ENCODE results near the gene SLC30A5.

- PRO-cap: no peak
Observed at GRCh38 chr5:67646562-67647128, 450.0 kb upstream of the CD180 start.

DNA sequence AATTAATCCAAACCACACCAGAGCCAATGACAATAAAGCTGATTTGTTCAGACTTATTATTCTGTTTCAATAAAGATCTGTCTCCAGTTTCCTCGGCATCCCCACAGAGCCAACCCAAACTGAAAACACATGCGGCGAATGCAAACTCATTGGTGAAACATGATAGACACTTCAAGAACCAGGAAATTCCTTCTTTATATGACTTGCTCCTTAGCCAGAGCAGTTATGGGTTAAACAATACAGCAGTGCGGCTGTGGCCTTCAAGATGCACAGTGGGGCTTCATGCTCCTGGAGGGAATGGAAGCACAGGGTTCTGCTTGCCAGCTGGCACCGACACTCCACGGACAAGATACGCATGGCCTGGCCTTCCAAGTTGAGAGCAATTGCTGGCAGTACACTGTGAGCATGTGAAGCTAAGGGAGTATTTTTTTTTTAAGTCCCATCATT lies 451.5 kb upstream of the CD180 start:
- PRO-cap: no peak

- PRO-cap: no peak
Observed at GRCh38 chr5:67699409-67700046, 502.9 kb upstream of the CD180 start.

GRCh38 chr5:68170841-68171683 lies 44.5 kb upstream of the PIK3R1 start:
- PRO-cap: bidirectional peak, plus-strand start at chr5:68171398, minus-strand start at chr5:68171283

GRCh38 chr5:68187267-68188305 lies 28.0 kb upstream of the PIK3R1 start:
- PRO-cap: no peak

DNA sequence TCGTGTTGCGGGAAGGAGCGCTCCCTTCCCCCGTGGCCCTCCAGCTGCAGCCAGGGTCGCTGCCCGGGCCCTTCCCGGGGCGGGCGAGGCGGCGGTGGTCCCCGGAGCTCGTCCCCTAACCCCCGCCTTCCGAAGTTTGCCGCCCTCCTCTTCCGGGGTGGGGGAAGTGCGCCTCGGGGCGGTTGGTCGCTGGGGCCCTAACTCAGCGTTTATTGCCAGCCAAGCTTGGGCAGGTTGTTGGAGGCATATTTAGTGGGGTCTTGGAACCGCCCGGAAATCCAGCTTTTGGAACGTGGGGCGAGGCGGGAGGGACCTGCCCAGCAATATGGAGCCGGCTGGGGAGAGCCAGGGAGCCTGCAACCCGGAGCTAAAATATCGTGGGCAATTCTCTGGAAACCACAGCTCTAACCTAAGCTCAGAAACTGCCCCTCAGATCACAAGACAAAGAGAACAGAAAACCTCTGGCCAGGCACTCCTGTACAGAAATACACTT lies 860 bp downstream of the PIK3R1 start:
- PRO-cap: bidirectional peak, plus-strand start at position 228 of the sequence, minus-strand start at position 117 of the sequence; bidirectional peak, plus-strand start outside the sequence, minus-strand start at position 409 of the sequence

- PRO-cap: no peak
Observed at GRCh38 chr5:68241374-68242014, 25.9 kb downstream of the PIK3R1 start.

DNA sequence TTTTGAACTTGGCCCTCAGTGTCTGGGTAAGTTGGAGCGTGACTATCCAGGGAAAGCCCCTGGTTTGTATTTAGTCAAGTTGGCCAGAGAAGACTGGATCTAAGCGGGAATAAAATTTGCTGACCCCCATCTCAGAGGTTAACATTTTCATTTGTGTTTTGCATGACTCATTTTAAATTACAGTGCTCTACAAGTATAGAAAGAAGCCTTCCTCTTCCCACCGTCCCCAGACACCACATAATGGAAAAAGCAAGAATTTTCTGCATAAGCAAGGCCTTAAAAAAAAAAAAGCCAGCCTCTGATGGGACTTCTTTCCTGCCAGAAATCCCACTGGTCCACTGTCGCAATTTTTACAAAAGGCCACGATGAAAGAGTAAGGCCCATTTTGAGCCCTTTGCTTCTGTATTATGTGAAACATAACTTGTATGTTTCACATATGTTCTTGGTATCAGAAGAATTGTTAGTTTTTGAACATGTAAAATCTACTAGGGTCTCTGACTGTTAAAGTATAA lies 27.3 kb downstream of the PIK3R1 start:
- PRO-cap: no peak

- PRO-cap: no peak
Observed at GRCh38 chr5:68251321-68251743, 35.8 kb downstream of the PIK3R1 start.

DNA sequence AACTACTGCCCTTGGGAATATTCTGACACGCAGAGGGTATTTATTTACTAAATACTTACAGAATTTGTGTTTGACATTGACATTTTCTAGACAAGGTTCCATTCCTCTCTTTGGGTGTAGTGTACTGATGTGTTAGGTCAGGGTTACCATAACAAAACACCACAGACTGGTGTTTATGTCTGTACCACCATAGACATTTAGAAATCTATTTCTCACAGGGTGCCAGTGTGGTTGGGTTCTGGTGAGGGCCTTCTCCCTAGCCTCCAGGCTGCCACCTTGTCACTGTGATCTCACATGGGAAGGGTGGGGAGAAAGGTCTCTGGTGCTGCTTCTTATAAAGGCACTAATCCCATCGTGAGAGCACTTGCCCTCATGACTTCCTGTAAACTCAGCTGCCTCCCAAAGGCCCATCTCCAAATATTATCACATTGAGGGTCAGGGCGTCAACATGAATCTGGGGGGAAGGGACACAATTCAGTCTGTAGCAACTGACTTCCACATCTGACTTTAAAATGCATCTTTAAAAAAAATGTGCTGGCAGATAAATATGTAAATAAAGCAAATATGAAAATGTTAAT lies 49.8 kb downstream of the PIK3R1 start:
- PRO-cap: unidirectional peak, plus-strand start at position 449 of the sequence

- PRO-cap: no peak
Observed at GRCh38 chr5:68288914-68289016, 73.2 kb downstream of the PIK3R1 start.

GRCh38 chr5:68549177-68549737 lies 333.7 kb downstream of the PIK3R1 start:
- PRO-cap: no peak

DNA sequence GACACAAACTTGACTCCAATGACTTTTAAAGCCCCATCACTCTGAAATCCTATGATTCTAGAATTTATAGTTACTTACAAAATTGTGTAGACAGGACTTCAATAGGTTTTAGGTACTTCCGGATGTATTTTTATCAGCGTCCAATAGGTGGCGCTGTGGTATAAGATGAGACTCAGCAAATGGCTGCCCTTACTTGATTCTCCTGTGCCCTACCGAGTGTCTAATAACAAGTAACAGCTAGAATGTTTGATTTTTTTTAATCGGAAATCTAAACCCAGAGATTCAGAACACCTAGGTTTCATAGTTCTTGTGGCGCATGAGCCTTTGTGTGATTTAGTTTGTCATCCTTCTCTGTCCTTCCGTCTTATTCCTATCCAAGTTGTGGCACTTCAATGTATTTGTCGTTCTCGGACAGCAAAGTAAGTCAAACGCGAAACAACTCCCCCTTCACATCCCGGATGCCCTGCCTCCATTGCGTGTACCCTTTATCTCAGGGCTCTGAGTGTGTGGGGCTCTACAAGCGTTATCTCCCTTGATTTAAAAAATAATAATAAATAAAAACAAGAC lies 50.9 kb upstream of the SLC30A5 start:
- PRO-cap: no peak

- PRO-cap: unidirectional peak, plus-strand start at chr5:69094070
Observed at GRCh38 chr5:69093977-69095030, at the start of gene SLC30A5. TSS of gene SLC30A5 (plus strand) at chr5:69094014.

DNA sequence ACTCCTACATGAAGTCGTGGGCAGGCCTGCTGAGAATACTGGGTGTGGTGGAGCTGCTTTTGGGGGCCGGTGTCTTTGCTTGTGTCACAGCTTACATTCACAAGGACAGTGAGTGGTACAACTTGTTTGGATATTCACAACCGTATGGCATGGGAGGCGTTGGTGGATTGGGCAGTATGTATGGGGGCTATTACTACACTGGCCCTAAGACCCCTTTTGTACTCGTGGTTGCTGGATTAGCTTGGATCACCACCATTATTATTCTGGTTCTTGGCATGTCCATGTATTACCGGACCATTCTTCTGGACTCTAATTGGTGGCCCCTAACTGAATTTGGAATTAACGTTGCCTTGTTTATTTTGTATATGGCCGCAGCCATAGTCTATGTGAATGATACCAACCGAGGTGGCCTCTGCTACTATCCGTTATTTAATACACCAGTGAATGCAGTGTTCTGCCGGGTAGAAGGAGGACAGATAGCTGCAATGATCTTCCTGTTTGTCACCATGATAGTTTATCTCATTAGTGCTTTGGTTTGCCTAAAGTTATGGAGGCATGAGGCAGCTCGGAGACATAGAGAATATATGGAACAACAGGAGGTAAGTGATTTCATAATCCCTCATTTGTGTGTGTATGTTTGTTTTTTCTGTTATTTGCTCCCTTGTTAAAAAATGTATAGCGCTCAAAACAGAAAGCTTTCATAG lies 5.2 kb downstream of the MARVELD2 start:
- PRO-cap: no peak

- PRO-cap: no peak
Observed at GRCh38 chr5:69451976-69452694, 37.2 kb downstream of the MARVELD2 start.

- PRO-cap: no peak
Observed at GRCh38 chr5:72141423-72141776, 34.1 kb downstream of the MAP1B start.

DNA sequence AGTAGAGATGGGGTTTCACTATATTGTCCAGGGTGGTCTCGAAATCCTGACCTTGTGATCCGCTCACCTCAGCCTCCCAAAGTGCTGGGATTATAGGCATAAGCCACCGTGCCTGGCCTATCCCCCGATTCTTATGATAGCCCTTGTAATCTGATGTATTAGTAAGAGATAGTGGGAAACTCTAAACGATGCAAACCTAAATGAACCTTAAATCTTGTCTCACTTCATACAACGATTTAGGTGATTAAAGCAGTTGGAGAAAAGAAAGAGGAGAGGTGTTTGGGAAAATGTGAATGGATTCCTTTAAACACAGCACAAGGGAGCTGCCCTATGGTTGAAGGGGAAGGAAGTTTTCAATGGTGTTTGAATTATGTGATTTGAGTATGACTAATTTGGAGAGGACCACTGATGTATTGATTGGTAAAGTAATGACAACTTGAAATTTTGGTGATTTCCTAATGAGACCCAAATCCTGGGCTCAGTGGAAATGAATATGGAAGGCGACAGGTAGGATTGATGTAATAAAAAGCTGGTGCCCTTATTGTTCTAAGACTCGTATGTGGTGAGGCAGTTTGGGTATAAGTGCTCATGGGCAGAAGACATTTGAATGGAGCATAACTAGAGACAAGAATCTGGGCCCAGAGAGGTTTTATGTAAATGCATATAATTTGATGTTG lies 51.1 kb downstream of the MAP1B start:
- PRO-cap: no peak

DNA sequence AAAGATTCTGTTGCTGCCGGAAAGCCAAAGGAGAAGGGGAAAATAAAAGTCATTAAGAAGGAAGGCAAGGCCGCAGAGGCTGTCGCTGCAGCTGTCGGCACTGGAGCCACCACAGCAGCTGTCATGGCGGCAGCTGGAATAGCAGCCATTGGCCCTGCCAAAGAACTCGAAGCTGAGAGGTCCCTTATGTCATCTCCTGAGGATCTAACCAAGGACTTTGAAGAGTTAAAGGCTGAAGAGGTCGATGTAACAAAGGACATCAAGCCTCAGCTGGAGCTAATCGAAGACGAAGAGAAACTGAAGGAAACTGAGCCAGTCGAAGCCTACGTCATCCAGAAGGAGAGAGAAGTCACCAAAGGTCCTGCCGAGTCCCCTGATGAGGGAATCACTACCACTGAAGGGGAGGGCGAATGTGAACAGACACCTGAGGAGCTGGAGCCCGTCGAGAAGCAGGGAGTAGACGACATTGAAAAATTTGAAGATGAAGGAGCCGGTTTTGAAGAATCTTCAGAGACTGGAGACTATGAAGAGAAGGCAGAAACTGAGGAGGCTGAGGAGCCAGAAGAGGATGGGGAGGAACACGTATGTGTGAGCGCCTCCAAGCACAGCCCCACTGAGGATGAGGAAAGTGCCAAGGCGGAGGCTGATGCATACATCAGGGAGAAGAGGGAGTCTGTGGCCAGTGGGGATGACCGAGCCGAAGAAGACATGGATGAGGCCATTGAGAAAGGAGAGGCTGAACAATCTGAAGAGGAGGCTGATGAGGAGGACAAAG lies 88.6 kb downstream of the MAP1B start:
- PRO-cap: no peak

- PRO-cap: no peak
Observed at GRCh38 chr5:72238564-72239043, 81.4 kb downstream of the MRPS27 start.